ENCODE data around the genes HTR1E, CGA, ZNF292 and C6orf163.

DNA sequence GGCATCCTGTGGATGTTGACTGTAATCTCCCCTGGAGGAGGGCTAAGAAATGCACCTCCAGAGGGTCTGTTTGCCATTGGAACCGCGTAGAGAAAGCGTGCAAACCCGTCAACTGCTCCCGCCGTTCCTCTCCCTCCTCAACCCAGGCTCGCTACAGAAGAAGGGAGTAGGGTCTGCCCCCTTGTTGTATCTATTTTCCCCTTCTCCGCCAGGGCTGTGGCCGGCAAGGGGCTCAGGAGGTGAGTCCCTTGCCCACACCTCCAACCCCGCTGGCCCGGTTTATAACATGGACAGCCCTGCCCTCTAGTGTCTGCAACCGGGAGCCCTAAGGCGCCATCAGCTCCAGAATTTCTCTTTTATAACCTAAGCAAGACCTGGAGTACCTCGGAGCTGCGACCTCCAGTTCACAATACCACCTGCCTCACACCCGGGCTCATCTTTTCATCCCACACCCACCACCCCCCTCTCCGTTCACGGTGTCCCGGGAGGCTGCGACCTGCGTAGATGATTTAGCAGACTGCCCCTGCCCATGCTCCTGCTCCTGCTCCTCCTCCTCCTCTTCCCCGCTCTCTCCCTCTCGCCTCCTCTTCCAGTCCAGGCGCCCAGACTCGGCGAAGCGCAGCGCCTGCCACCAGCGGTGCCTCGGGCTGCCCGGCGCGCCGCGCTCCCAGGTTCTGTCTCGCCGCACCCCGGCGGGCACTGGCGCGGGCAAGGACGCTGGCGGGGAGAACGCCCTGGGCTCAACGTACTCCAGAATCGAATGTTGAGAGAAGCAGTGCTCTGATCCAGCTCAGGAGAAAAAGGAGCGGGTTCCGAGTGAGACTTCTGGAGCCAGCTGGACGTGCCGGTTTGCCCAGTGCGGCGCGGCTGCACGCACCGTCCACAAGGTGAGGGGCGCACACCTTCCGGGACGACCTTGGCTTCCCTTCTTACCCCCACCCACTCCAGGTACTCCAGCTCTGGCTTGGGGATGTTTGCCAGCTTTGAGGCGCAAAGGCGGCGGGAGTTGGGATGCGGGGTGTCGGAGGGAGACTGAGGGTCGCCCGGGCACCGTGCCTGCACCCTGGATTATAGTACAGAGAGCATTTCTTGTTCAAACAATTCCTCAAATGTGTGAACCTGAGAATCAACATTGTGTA, at the start of gene HTR1E:
Gene HTR1E (plus strand): TSS at position 592 of the 1,139 bp plus-strand sequence.
- RRBS = 5% methylated on average over 25 of the region's 66 CpGs
CAGE:
- cytosol, long polyA plus RNA = no peak
- long polyA plus RNA = no peak
- nucleus, long polyA plus RNA = no peak

GRCh38 chr6:87094851-87095471, at the start of gene CGA:
CGA (minus strand) TSS chr6:87095106.
- RRBS = no CpG with 5 or more reads among the region's 8 CpGs
CAGE:
- cytosol, long polyA plus RNA = no peak
- long polyA plus RNA = no peak
- nucleus, long polyA plus RNA = no peak

GRCh38 chr6:87155096-87155830, at the start of gene ZNF292:
ZNF292 (plus strand) TSS chr6:87155565.
- RRBS = 3% methylated on average over 6 of the region's 70 CpGs
CAGE:
- cytosol, long polyA plus RNA = no peak
- long polyA plus RNA = no peak
- nucleus, long polyA plus RNA = start-site peak on the plus strand at chr6:87155560-87155611, 1,086 and 1,874 reads in 2 replicates

- RRBS = no CpG with 5 or more reads among the region's 4 CpGs
CAGE:
- cytosol, long polyA plus RNA = no peak
- long polyA plus RNA = no peak
- nucleus, long polyA plus RNA = start-site peak on the minus strand at chr6:87260680-87261152, 20 and 34 reads in 2 replicates
Measured at GRCh38 chr6:87260795-87261297, 61.5 kb upstream of the SMIM8 start.

DNA sequence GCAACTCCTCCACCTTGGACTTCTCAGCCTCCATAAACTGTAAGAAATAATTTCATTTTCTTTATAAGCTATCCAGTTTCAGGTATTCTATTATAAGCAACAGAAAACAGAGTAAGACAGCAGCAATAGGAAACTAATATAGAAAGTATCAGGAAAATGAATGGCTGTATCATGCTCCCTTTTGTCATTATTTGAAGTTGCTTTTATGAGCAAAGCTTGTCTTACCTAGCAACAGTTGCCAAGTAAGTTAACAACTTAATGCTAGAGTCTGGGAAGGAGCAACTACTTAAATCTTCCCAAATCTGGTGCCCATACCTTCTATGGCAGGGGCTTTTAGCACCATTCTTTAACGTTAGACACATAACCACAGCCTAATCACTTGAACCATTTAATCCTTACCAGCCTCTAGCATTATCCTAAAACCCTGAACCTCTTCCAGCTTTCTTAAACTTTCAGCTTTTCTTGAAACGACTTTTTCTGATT, at the start of gene C6orf163:
Gene C6orf163 (plus strand): TSS at position 245 of the 483 bp plus-strand sequence.
- RRBS = no CpG with 5 or more reads among the region's 2 CpGs
CAGE:
- cytosol, long polyA plus RNA = no peak
- long polyA plus RNA = no peak
- nucleus, long polyA plus RNA = no peak

- RRBS = no CpG with 5 or more reads among the region's 1 CpG
CAGE:
- cytosol, long polyA plus RNA = no peak
- long polyA plus RNA = no peak
- nucleus, long polyA plus RNA = no peak
Measured at GRCh38 chr6:87674954-87675337, 27.1 kb downstream of the AKIRIN2 start.

GRCh38 chr6:87730215-87730811, 28.3 kb upstream of the AKIRIN2 start:
- RRBS = no CpG with 5 or more reads among the region's 4 CpGs
CAGE:
- cytosol, long polyA plus RNA = no peak
- long polyA plus RNA = no peak
- nucleus, long polyA plus RNA = no peak

DNA sequence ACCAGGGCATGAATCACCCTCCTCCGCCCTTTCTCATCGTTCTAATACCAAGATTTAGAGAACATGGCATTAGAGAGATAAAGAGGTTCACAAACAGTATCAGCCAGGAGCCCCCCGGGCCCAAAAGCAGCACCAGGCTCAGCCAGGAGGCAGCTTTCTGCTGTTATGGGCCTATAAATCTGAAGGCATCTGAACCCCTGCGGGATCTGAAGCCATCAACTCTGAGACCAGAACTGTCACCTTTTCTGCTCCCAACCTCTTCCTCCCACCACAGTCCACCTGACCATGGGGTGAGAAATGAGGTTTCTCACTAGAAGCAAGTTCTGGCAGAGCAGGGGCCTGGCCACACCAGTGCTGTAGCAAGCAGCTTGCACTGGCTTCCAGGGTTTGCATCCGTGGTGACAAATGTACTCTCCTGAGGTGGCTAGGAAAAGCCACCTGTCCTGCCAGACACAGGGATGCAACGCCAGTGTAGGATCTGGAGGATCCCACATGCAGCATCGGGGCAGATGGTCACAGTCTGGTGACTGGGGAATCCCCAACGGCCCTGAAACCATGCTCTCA, 122.3 kb upstream of the SPACA1 start:
- RRBS = no CpG with 5 or more reads among the region's 8 CpGs
CAGE:
- cytosol, long polyA plus RNA = no peak
- long polyA plus RNA = no peak
- nucleus, long polyA plus RNA = no peak

- RRBS = no CpG with 5 or more reads among the region's 6 CpGs
CAGE:
- cytosol, long polyA plus RNA = no peak
- long polyA plus RNA = no peak
- nucleus, long polyA plus RNA = no peak
Measured at GRCh38 chr6:88730481-88730945, 232.9 kb downstream of the RNGTT start.

- RRBS = no CpG with 5 or more reads among the region's 9 CpGs
CAGE:
- cytosol, long polyA plus RNA = no peak
- long polyA plus RNA = no peak
- nucleus, long polyA plus RNA = no peak
Measured at GRCh38 chr6:89009834-89010386, 46.5 kb upstream of the RNGTT start.

- RRBS = no CpG with 5 or more reads among the region's 4 CpGs
CAGE:
- cytosol, long polyA plus RNA = no peak
- long polyA plus RNA = no peak
- nucleus, long polyA plus RNA = no peak
Measured at GRCh38 chr6:89021638-89022146, 58.3 kb upstream of the RNGTT start.

DNA sequence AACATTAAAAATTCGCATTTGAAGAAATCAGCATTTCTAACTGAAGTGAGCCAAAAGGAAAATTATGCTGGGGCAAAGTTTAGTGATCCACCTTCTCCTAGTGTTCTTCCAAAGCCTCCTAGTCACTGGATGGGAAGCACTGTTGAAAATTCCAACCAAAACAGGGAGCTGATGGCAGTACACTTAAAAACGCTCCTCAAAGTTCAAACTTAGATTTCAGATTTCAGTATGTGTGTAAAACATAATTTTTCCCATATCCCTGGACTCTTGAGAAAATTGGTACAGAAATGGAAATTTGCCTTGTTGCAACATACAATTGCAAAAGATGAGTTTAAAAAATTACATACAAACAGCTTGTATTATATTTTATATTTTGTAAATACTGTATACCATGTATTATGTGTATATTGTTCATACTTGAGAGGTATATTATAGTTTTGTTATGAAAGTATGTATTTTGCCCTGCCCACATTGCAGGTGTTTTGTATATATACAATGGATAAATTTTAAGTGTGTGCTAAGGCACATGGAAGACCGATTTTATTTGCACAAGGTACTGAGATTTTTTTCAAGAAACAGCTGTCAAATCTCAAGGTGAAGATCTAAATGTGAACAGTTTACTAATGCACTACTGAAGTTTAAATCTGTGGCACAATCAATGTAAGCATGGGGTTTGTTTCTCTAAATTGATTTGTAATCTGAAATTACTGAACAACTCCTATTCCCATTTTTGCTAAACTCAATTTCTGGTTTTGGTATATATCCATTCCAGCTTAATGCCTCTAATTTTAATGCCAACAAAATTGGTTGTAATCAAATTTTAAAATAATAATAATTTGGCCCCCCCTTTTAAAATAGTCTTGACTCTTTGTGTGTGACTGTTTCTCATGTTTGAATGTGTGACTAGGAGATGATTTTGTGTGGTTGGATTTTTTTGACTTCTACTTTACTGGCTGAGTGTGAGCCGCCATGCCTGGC, 3.7 kb downstream of the PNRC1 start:
- RRBS = no CpG with 5 or more reads among the region's 4 CpGs
CAGE:
- cytosol, long polyA plus RNA = no peak
- long polyA plus RNA = no peak
- nucleus, long polyA plus RNA = no peak

GRCh38 chr6:89158084-89158746, 12.4 kb downstream of the PM20D2 start:
- RRBS = no CpG with 5 or more reads among the region's 5 CpGs
CAGE:
- cytosol, long polyA plus RNA = no peak
- long polyA plus RNA = no peak
- nucleus, long polyA plus RNA = no peak

- RRBS = no CpG with 5 or more reads among the region's 10 CpGs
CAGE:
- cytosol, long polyA plus RNA = no peak
- long polyA plus RNA = no peak
- nucleus, long polyA plus RNA = no peak
Measured at GRCh38 chr6:89372095-89373026, 19.8 kb upstream of the UBE2J1 start.

- RRBS = no CpG with 5 or more reads among the region's 5 CpGs
CAGE:
- cytosol, long polyA plus RNA = no peak
- long polyA plus RNA = no peak
- nucleus, long polyA plus RNA = no peak
Measured at GRCh38 chr6:89667680-89668527, 29.4 kb upstream of the LYRM2 start.

DNA sequence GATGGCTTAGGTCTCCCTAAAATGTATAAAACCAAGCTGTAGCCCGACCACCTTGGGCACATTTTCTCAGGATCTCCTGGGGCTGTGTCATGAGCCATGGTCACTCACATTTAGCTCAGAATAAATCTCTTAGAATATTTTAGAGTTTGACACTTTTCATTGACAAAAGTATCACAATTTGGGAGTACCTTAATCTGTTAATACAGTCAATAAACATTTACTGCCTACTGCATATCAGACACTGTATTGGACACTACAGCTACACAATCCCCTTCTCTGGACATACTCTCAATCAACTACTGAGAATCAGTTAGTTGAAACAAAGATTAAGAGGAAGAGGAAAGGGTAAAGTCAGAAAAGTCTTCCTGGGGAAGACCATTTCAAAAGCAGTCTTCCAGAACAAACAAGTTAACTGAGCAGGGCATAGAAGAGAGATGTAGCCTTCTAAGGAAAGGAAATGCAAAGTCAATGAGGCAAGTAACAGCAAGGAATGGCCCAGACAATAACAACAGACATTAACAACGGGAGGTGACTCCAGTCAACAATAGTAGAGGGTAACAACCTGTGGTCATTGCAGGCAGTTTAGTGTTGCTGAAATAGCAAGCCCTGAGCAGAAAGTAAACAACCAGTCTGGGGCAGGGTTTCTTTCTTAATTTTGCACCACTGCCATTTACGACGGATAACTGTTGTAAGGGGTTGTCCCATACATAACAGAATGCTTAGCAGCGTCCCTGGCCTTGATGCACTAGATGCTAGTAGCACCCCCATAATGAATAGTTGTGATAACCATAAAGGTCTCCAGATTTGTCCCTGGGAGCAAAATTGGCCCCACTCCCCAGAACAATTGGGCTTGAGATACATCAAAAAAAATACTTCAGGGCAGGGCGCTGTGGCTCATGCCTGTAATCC, 2.2 kb downstream of the MDN1 start:
- RRBS = no CpG with 5 or more reads among the region's 6 CpGs
CAGE:
- cytosol, long polyA plus RNA = no peak
- long polyA plus RNA = no peak
- nucleus, long polyA plus RNA = no peak

DNA sequence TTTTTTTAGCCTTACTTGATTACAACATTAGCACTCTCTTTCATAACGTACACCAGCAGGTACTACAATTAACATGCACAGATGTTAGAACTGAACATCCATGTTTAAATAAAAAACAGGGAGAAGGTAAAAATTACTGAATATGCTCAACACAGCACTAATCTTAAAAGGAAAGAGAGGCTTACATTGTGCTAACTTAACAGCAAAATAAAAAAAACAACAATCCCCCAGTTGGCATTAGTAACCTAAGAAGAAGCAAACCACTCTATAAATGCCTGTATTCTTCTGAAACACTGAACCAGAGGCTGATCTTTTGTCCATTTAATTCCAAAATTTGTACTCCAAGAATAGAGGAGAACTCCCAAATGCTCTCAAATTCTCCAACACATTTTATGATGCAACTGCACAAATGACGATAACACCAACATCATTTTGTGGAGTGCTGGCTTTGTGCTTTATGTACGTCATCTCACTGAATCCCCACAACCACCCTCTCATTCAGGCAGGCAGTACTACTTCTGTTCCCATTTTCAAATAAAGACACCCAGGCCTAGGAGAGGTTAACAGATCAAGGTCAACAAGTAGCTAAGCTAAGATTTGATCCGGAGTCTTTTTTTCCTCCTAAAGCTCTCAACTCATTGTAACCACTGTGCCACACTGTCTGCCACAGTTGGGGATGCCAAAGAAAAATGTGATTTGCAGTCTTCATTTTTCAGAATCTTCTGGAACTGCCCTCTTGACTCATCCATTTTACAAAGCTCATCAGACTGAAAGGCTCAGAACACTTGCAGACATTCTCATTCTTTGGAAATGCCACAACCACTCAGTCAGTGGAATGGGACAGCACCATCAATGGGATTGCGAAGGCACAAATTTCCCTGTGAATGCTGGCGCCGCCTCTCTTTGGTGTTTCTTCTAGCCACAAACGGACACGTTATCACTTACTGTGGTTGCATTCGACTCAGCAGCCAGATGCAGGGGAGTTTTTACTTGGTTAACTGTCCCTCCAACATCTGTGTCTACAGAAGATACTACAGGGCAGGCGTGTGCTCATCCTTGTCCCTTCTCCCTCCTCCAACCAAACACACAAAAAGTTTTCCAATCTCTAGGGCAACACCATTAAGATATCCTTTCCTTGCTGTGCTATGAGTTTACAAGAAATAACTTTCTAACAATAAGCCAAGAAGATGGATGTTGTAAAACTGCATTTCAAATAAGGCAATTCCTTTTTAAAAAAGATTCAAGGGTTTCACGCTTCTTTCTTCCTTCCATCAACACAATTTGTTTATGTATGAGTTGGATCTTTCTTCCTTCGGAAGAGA, 184.4 kb downstream of the GJA10 start:
- RRBS = no CpG with 5 or more reads among the region's 13 CpGs
CAGE:
- cytosol, long polyA plus RNA = no peak
- long polyA plus RNA = no peak
- nucleus, long polyA plus RNA = no peak

GRCh38 chr6:90186959-90188234, 109.2 kb downstream of the BACH2 start:
- RRBS = no CpG with 5 or more reads among the region's 13 CpGs
CAGE:
- cytosol, long polyA plus RNA = no peak
- long polyA plus RNA = no peak
- nucleus, long polyA plus RNA = no peak

GRCh38 chr6:90215870-90216723, 80.5 kb downstream of the BACH2 start:
- RRBS = no CpG with 5 or more reads among the region's 11 CpGs
CAGE:
- cytosol, long polyA plus RNA = no peak
- long polyA plus RNA = no peak
- nucleus, long polyA plus RNA = no peak

GRCh38 chr6:90272650-90273303, 23.9 kb downstream of the BACH2 start:
- RRBS = no CpG with 5 or more reads among the region's 7 CpGs
CAGE:
- cytosol, long polyA plus RNA = no peak
- long polyA plus RNA = no peak
- nucleus, long polyA plus RNA = no peak